Mesenchymal stem cell of Wharton's jelly (primary cell): ENCODE results near the genes OSMR, PTGER4 and CARD6.

DNA sequence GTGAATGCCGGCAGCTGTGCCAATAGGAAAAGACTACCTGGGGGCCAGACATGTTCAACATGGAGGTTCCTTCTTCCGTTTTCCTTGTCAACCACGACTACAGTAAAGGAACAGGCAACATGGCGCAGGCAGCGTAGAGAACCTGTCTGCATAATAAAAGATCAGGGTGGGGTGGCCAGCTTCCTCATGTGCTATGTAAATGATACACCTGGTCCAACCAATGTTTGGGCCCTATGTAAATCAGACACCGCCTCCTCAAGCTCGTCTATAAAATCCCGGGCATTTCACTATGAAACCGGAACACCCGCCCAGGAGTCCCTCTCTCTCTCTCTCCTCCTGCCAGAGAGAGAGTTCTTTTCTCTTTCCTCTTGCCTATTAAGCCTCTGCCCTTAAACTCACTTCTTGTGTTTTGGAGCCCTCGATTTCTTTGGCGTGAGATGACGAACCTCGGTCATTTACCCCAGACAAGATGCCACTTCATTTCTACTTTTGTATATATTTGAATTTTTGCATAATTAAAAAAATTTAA is 103.9 kb upstream of the LIFR start:
- CAGE, long polyA plus RNA: no peak

- CAGE, long polyA plus RNA: no peak
Measured at GRCh38 chr5:38845640-38846605, at the start of gene OSMR. Gene OSMR, plus strand, starts transcription at chr5:38846012.

DNA sequence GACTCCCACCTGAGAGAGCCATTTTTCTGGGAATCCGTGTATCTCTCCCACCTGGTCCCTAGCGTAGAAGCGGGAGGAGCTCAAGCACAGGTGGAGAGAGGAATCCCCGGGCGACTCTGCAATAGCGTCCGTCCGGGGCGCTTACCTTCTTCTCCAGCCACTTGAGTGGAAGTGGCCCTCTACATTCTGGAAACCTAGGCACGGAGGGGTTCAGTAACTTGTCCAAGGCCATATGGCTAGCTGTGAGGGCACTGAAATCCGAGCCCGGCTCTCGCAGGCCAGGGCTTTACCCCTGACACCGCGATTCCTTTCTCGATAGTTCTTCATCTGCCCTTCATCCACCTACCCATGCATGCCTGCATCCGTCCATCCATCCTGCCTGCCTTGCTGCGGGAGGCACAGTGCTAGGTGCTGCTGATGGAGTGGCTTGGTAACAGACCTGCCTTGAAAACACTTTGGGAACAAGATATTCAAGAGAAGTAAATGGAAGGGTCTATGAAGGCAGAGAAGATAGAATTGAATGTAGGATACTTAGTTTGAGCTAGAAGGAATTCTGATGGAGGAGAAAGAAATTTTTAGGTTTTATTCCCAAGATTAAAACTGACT is 897 bp downstream of the OSMR start:
- CAGE, long polyA plus RNA: no peak

DNA sequence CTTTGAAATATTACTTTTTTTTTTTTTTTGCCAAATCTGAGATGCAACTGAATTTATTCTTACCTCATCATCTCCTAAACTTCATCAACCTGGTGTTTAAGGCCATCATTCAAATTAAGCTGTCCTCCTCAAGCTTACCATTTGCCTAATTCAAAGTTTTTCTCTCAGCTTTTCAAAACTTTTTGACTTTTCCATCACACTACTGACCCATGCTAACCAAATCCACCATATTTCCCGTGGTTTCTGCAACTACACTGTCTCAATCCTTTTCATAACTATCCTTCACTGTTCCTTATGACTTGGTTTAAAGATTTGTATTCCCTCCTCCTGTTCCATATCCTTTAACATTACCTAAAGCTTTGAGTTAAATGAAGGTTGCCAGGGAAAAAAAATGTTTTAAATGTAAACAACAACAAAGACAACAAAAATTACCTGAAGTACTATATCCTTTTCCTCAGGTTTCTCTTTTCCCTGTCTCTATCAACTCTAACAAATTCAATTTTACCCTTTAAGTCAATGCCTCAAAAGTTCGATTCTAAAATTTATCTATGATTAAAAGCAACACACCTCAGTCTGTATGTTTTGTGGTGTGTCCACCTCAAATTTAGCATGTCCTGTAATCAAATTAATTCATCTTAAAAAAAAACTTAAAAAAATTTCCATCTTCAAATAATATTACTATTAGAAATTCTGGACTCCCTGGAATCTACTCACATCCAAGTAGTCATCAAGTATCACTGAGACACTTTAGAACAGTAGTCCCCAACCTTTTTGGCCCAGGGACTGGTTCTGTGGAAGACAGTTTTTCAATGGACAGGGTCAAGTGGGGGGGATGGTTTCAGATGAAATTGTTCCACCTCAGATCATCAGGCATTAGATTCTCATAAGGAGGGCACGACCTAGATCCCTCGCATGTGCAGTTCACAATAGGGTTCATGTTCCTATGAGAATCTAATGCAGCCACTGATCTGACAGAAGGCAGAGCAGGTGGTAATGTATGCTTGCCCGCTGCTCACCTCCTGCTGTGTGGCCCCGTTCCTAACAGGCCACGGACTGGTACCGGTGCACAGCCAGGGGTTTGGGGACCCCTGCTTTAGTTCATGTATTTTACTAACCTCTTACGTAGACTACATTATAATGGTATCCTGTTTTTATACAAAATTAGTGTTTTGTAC is 27.4 kb downstream of the RICTOR start:
- CAGE, long polyA plus RNA: no peak

- CAGE, long polyA plus RNA: no peak
Measured at GRCh38 chr5:39055057-39055611, 19.1 kb downstream of the RICTOR start.

- CAGE, long polyA plus RNA: no peak
Measured at GRCh38 chr5:39065510-39066349, 8.5 kb downstream of the RICTOR start.

DNA sequence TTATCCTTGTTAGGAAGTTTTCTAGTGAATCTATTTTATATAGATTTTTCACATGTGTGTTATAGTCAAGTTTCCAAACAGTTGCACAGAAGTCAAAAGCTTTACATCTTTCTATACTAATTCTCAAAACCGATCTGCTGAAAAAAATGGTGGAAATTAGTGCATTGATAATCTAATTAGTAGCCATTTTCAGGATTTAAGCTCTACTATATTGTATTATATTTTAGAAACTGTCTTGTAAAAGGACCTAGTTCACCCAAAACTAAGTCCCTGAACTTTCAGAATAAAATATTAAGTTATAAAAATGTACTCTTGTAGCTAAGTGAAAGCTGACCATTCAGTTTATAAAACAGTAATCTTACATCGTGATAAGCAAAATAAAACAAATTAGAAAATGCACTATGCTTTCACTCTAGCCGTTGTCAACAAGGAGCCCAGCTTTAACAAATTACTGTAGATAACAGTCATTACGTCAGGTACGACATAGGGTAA is 1.5 kb downstream of the RICTOR start:
- CAGE, long polyA plus RNA: no peak

DNA sequence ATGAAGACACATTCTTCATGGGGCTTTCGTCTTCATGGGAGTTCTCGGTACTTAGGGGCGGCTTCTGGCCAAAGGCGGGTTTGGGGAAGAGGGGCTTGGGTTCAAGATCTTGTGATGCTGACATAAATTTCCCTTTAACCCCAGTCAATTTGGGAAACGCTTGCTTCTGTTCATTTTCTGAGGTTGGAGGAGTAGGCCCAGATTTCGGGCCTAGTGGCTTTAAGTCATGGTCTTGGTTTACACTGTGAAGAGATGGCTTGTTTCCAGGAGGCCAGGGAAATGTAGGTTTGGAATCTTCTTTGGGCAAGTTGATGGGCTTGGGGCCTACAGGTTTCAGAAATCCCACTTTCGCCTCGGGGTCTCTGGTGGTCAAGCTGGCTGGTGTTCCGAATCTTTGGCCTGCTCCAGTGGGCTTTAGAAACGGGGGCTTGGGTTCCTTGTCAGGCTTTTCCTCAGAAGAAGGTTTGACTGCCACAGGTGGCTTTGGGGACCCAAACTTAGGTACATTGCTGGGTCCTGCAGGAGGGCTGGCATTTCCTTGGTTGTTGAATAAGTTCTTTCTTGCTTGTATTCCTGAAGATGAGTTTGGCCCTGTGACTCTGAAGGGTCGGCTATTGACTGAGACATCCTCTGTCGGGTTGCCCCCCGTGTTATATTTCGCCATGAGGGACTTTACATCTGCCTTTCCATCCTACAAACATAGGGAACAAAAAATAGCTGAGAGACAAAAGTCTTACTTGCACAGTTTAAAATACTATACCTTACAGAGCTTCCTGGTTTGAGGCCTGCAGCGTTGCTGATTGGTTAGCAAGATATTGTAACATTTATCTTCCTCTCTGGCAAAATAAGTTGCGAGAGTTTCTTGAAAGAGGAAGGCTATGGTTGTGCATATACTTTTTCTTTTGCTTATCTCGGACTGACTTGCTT is 16.8 kb downstream of the FYB1 start:
- CAGE, long polyA plus RNA: no peak

DNA sequence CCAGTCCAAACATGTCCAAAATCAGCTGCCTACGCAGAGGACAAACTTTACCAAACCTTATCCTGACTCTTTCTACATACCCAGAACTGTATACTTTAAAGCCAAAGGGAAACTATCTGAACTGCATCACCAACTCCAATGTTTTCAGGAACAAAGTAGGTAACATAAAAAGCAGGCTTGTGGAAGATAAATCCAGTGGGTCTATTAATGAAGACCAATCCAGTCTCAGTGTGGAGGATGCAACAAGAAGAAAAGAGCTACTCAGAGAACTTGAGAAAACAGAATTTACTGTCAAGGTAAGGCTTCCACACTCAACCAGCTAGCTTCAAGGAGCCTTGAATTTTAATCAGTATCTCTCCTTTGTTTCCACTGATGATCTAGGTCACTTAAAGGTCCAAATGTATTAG is 36.2 kb upstream of the FYB1 start:
- CAGE, long polyA plus RNA: no peak

- CAGE, long polyA plus RNA: no peak
Measured at GRCh38 chr5:39437434-39438095, 12.8 kb upstream of the DAB2 start.

DNA sequence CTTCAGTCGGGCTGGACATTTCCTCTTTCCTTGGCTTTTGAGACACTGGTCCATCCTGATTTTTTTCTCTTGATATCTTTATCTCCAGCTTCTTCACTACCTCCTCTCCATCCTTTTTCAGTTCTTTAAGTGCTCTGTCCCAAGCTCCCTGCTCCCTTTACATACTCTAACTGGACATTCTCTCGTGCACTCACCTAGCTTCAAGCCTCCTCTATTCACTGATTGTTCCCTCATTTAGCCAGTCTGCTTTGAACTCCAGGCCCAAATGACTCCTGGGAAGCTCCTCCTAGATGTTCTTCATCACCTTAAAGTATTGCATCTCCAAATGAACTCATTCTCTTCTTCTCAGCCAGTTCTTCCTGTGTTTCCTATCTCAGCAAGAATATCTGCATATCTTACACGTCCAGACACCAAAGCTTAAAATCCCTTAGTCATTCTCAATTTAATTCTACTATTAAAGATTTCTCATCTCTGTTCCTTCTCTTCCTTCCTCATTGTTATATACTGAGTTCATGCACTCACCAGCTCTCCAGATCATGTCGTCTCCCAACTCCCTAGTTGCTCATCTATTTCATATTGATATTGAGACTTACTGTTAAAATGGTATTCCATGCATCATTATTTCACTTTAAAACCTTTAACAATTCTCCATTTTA is 118.5 kb upstream of the DAB2 start:
- CAGE, long polyA plus RNA: no peak

DNA sequence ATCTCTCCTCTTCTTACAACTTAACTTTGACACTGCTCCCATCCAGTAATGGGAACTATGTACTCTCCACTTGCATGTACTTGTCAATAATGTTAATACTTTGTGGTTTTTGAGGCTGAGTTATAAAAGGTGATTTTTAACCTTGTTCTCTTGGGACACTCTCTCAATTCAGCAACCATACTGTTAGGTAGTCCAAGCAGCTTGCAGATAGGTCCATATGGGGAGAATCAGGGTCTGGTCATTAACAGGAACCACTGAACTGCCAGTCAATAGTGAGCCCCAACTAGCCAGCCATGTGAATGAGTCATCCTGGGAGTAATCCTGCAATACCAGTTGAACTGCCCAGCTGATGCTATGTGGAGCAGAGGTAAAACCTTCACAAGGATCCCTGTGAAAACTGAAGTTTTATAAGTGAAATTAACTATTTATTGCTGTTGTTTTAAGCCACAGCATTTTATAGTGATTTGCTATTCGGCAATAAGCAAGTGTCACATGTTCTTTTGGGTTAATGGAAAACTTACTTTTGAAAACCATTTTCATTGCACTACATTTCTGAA is 199.7 kb upstream of the DAB2 start:
- CAGE, long polyA plus RNA: no peak

- CAGE, long polyA plus RNA: no peak
Measured at GRCh38 chr5:39760570-39760978, 335.8 kb upstream of the DAB2 start.

- CAGE, long polyA plus RNA: no peak
Measured at GRCh38 chr5:40410992-40411657, 268.6 kb upstream of the PTGER4 start.

GRCh38 chr5:40486297-40486936 is 193.3 kb upstream of the PTGER4 start:
- CAGE, long polyA plus RNA: no peak

GRCh38 chr5:40678806-40680044 is at the start of gene PTGER4:
Gene PTGER4, plus strand, starts transcription at chr5:40679915.
- CAGE, long polyA plus RNA: no peak

- CAGE, long polyA plus RNA: no peak
Measured at GRCh38 chr5:40688107-40688314, 8.3 kb downstream of the PTGER4 start.

DNA sequence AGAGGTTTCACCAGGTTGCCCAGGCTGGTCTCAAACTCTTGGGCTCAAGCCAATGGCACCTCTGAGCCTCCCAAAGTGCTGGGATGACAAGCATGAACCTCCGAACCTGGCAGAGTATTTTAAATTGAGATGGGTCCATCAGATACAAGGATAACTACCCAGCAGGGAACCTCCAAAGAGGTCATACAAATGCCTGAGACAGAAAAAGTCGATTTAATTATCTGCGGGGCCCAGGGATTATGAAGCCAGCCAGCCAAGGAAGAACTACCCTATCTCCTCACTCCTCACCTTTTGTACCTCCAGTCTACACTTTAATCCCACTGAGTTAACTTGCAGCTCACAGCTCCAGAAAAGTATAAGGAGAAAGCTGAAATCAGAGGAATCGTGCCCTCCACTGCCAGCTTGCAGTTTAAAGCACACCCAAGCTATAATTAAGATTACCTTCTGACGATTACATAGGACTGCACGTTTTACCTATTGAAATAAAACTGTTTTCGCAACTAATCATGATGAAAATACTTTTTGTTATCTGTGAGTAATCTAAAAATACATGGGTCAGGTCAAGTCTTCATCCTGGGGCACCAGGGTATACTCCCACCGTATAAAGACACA is 7.9 kb downstream of the RPL37 start:
- CAGE, long polyA plus RNA: no peak

DNA sequence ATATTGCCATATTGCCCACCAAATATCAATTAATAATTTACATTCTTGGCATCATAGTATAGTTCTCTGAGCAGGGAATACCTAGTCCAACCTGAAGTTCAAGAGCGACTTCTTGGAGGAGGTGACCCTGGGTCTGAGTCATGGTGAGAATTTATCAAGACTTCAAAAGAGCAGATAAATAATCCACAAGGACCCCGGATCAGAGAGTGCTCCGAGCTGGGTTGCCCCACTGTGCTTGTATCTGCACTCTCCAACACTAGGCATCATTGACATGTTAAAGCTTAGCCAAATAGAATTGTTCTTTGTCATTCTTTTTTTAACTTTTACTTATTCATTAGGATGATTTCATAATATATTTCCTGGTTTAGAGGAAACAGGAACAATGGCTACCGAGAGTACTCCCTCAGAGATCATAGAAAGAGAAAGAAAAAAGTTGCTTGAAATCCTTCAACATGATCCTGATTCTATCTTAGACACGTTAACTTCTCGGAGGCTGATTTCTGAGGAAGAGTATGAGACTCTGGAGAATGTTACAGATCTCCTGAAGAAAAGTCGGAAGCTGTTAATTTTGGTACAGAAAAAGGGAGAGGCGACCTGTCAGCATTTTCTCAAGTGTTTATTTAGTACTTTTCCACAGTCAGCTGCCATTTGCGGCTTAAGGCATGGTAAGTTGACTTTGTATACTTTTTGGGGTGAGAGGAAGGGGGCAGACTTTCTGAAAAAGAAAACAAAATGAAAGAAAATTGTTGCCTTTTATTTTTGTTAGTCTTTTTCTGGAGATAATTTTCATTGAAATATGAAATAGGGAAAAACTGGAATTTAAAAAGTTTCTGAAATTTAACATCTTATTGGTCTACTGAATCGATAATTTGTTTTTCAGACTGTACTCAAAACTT is at the start of gene CARD6:
Gene CARD6, plus strand, starts transcription at position 367 of the 896 bp plus-strand sequence.
- CAGE, long polyA plus RNA: no peak

- CAGE, long polyA plus RNA: no peak
Measured at GRCh38 chr5:40991217-40991523, 80.0 kb downstream of the MROH2B start.